ENCODE measurements around the gene DEFB126.

DNA sequence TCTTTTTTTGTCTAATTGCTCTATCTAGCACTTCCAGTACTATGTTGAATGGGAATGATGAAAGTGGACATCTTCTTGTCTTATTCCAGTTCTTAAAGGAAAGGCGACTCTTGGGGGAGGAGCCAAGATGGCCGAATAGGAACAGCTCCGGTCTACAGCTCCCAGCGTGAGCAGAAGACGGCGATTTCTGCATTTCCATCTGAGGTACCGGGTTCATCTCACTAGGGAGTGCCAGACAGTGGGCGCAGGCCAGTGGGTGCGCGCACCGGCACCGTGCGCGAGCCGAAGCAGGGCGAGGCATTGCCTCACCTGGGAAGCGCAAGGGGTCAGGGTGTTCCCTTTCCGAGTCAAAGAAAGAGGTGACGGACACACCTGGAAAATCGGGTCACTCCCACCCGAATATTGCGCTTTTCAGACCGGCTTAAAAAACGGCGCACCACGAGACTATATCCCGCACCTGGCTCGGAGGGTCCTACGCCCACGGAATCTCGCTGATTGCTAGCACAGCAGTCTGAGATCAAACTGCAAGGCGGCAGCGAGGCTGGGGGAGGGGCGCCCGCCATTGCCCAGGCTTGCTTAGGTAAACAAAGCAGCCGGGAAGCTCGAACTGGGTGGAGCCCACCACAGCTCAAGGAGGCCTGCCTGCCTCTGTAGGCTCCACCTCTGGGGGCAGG is 12.4 kb upstream of the DEFB126 start:
- PRO-cap: no peak
- RAMPAGE, long total RNA, 4 experiments: no peak in any of the 4 experiments

DNA sequence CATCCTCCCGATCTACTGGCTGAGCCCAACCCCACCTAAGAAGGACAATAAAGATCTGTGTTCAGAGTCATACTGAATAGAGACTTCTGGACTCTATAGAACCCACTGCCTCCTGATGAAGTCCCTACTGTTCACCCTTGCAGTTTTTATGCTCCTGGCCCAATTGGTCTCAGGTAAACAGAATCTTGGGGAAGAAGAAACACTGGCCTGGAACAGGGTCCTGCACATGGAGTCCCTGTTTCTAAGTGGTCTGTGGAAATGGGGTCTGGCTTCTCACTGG is at the start of gene DEFB126:
DEFB126 (plus strand) TSS at position 77 of the 280 bp plus-strand sequence.
- PRO-cap: no peak
- RAMPAGE, long total RNA, 4 experiments: no peak in any of the 4 experiments

DNA sequence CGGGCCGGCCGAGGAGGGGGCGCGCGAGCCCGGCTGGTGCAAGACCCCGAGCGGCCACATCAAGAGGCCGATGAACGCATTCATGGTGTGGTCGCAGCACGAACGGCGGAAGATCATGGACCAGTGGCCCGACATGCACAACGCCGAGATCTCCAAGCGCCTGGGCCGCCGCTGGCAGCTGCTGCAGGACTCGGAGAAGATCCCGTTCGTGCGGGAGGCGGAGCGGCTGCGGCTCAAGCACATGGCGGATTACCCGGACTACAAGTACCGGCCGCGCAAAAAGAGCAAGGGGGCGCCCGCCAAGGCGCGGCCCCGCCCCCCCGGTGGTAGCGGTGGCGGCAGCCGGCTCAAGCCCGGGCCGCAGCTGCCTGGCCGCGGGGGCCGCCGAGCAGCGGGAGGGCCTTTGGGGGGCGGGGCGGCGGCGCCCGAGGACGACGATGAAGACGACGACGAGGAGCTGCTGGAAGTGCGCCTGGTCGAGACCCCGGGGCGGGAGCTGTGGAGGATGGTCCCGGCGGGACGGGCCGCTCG is 697 bp downstream of the SOX12 start:
- PRO-cap: no peak
- RAMPAGE, long total RNA, 4 experiments: no peak in any of the 4 experiments

GRCh38 chr20:460691-461055 is 1.7 kb downstream of the TBC1D20 start:
- PRO-cap: no peak
- RAMPAGE, long total RNA, 4 experiments: no peak in any of the 4 experiments

- PRO-cap: no peak
- RAMPAGE, long total RNA, 4 experiments: no peak in any of the 4 experiments
These were observed 372 bp upstream of the TBC1D20 start for GRCh38 chr20:462766-463043.

DNA sequence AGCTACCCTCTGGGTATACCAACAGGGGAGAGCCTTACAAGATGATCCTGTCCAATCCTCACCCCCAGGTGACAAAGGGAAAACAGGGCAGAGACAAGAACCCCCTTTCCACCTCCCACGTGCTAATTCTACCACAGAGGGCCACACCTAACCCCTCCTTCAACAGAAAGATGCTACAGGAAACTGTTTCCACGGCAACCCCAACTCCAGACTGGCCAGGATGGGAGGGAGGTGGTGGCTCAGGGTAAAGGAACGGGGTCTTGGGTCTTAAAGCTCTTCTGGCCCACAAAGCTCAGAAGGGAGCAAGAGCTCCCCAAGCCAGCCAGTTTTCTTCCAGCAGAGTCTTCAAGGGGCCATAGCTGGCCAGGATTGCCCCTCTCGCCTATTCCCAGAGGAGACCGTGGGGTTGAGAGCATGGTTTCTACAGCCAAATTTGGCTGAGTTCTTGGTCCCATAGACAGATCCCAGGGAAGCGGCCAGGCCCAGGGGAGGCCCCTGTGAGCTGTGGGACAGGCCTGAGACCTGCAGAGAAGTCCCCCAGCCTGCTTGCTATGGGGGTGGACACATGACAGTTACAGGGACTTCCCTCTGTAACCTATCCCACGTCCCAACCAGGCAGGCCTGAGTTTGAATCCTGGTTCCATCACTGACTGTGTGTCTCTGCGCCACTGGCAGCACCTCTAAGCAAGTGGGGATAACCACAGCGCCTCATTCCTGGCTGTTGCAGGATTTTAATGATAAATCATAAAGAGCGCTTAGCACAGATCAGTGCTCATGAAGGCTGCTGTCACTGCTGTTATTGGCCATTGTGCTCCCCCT is 2.7 kb downstream of the TCF15 start:
- PRO-cap: no peak
- RAMPAGE, long total RNA, 4 experiments: no peak in any of the 4 experiments

GRCh38 chr20:653858-654355 is 907 bp upstream of the SRXN1 start:
- PRO-cap: no peak
- RAMPAGE, long total RNA, 4 experiments: no peak in any of the 4 experiments

DNA sequence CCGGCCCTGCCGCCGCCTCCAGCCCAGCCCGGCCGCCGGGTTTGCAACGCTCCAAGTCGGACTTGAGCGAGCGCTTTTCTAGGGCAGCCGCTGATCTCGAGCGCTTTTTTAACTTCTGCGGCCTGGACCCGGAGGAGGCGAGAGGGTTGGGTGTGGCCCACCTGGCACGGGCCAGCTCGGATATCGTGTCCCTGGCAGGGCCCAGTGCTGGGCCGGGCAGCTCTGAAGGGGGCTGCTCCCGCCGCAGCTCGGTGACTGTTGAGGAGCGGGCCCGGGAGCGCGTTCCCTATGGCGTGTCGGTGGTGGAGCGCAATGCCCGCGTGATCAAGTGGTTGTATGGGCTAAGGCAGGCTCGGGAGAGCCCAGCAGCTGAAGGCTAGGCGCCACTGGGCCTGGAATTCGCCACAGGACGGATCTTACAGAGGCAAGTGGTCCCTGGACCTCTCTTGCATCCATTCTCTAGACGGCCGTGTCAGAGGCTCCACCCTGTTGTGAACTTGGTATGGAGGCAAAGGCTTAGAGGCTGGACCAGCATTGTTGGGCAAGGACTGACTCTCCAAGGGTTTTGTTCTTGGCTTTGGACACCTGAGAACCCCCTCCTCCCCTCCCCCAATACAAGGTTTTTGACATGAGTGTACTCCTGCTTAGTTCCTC is 11.9 kb downstream of the FAM110A start:
- PRO-cap: no peak
- RAMPAGE, long total RNA, 4 experiments: no peak in any of the 4 experiments

GRCh38 chr20:1122373-1123059 is 4.1 kb downstream of the PSMF1 start:
- PRO-cap: no peak
- RAMPAGE, long total RNA, 4 experiments: no peak in any of the 4 experiments

DNA sequence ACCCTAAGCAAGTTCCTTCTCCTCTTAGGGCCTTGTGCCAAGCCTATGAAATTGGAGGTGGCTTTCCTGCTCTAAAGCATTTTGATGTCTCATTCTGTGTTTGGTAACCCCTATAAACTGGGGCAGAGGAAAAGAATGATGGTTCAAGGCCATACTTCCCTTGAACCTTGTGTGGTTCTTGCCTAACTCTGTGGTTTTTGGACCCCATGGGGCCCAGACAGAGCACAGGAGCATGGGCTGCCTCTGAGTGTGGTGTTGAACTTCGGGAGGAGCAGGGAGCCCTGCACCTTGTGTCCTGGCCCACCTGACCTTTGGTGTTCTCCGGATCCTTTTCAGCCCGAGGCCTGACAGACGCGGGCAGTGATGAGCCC is 18.9 kb downstream of the TMEM74B start:
- PRO-cap: no peak
- RAMPAGE, long total RNA, 4 experiments: no peak in any of the 4 experiments

GRCh38 chr20:1267050-1267597 is 1.0 kb downstream of the SNPH start:
- PRO-cap: no peak
- RAMPAGE, long total RNA, 4 experiments: no peak in any of the 4 experiments

DNA sequence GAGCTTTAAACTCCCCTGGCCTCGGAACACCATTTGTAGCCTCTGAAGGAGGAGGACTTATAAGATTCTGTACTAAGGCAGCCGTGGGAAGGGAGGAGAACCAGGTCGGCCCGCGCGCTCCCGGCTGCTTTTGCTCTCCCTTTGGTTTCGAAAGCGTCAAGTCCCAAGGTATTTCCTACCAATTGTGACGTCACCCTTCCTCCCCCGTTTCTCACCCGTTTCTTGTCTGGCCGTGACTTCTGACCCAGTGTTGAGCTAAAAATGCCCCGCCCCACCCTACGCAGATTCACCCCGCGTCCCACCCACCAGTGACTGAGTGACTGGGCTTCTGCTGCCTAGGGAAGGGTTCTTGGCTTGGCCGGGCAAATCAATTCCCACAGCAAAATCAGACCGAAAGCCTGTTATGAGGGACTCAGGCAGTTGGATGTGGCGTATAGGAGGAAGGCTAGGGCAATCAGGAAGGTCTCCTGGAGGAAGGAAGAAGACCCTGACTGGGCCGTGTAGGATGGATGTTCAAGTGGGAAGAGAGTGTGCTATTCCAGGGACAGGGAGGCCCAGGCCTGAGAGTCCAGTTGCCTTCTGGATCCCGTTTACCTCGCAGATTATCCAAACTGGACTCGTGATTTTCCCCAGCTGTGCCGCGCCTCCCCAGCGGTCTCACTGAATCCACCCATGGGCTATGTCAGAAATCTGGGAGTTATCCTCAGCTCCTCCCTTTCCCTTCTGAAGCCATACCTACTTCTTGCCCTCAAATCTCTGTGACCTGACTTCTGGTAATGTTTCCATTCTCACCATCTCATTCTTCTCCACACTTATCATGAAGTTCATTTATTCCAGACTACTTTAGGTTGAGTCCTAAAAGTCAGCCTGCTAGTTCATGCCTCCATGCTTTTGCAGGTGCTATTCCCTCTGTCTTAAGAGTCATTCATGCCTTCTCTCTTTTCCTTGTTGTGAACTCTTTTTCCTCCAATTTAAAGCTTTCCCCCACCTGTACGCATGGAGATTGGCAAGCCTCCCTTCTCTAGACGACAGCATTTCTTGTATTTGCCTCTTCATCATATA is 3.0 kb downstream of the SDCBP2 start:
- PRO-cap: bidirectional peak, plus-strand start at position 311 of the sequence, minus-strand start at position 143 of the sequence
- RAMPAGE, long total RNA, 4 experiments: no peak in any of the 4 experiments

DNA sequence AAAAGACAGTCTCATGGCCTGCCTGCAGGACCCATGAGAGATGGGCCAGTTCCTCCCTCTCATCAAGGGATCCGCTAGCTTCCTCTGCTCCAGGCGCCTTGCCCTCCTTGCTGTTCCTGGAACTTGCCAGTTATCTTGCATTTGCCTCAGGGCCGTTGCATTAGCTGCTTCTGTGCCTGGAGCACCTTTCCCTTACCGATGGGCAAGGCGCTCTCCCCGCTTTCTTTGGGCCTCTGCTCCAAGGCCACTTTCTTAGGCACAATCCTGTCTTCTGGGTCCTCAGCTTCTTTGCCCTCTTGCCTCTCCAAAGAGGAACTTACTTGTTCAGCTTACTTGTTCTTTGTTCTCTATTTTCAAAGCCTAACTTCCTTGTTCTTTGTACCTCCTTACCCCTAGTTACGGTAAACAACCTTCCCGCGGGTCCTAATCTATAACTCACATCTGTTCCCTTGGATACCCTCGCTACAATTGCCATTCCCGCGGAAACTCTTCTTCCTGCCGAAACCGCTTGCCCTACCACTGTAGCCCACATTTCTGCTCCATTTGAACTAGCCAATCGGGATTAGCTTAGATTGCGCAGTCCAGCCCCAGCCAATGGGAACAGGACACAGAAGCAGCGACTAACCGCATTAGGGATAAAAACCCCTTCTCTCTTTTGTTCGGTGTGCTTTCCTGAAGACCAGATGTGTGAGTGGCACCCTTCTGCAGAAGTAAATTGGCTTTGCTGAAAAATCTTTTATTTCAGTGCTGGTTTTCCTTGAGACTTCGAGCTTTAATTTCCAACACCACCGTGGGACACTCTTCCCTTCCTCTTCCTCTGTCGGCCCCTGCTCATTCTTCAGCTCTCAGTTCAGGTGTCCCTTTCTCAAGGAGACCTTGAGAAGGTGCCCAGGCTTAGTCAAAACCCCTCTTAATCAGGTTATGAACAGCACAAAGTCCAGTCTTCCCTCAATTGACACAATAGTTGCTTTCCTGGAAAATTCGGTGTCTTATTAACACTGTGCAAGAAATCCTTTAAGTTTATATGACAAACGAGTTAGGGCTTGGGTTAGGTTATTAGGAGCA is 1.1 kb upstream of the NSFL1C start:
- PRO-cap: no peak
- RAMPAGE, long total RNA, 4 experiments: start-site peak on the minus strand in 1 of 4 experiments, centred at positions 262 to 922 of the sequence, 7 to 9 reads per replicate

GRCh38 chr20:1493570-1493980 is 2.4 kb upstream of the SIRPB2 start:
- PRO-cap: no peak
- RAMPAGE, long total RNA, 4 experiments: no peak in any of the 4 experiments

GRCh38 chr20:1880785-1880999 is 14.5 kb upstream of the SIRPA start:
- PRO-cap: no peak
- RAMPAGE, long total RNA, 4 experiments: no peak in any of the 4 experiments

DNA sequence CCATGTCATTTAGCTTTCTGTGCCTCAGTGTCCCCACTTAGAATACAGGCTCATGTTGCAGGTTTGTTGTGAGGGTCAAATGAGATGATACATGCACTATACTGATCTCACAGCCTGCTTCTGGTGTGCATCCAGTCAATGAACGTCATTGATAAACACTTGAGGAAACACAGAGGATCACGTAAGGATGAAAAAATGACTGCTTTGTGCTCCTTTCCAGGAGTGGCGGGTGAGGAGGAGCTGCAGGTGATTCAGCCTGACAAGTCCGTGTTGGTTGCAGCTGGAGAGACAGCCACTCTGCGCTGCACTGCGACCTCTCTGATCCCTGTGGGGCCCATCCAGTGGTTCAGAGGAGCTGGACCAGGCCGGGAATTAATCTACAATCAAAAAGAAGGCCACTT is 19.7 kb downstream of the SIRPA start:
- PRO-cap: no peak
- RAMPAGE, long total RNA, 4 experiments: no peak in any of the 4 experiments

- PRO-cap: no peak
- RAMPAGE, long total RNA, 4 experiments: no peak in any of the 4 experiments
These were observed 32.9 kb downstream of the SIRPA start for GRCh38 chr20:1927843-1928809.

GRCh38 chr20:2031943-2032170 is 38.0 kb upstream of the PDYN start:
- PRO-cap: no peak
- RAMPAGE, long total RNA, 4 experiments: no peak in any of the 4 experiments

- PRO-cap: no peak
- RAMPAGE, long total RNA, 4 experiments: no peak in any of the 4 experiments
These were observed 59.4 kb upstream of the TGM3 start for GRCh38 chr20:2236325-2236909.

DNA sequence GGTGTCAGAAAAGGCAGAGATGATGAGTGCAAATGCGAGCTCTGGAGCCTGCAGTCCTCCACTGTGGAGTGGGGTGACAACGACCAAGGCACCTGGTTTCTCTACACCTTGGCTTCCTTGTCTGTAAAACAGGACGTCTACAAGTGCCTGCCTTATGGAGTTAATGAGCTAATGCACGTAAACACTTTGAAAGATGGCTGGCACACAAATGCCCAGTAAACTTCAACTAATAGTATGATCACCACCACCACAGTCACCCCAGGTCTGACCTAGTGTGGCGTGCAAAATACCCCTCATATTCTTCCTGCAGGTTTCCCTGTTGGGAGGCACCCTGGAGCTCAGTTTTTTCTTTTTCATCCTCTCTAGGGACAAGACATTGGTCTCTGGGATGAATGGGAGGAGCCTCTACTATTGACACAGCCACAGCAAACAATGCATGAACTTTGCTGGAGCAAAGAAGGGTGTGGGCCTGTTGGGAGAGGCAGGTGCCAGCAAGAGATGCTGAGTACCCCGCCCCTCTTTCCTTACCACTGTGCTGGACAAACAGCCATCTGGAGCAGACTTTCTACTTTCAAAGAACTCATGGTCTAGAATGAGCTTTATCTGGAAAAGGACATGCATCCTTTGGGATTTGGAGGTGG is 10.0 kb downstream of the TGM3 start:
- PRO-cap: no peak
- RAMPAGE, long total RNA, 4 experiments: no peak in any of the 4 experiments

Data from sigmoid colon (tissue), 4 donors.